Tibial nerve (tissue), 3 donors: ENCODE measurements around a stretch of chr1.

GRCh38 chr1:229597274-229597752 lies 28.6 kb downstream of the TAF5L start:
- PRO-cap = no peak
- RAMPAGE, long total RNA, 3 experiments = no peak in any of the 3 experiments

- PRO-cap = no peak
- RAMPAGE, long total RNA, 3 experiments = no peak in any of the 3 experiments
Observed at GRCh38 chr1:229843858-229844275, 217.8 kb downstream of the URB2 start.

DNA sequence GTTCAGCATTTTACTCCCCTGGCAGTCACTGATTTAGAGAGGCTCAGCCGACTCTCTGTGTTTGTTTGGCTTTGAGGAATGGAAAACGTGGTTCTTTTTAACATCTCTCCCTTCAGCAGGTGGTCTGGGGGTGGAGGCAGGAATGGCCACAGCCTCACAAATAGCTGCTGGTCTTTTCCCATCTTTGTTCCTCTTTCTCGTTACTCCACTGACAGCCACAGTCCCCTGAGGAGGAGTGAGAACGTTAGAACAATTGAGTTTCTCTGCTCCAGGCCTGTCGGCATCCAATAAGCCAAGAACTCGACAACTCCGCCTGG lies 169.6 kb upstream of the GALNT2 start:
- PRO-cap = no peak
- RAMPAGE, long total RNA, 3 experiments = no peak in any of the 3 experiments

- PRO-cap = no peak
- RAMPAGE, long total RNA, 3 experiments = no peak in any of the 3 experiments
Observed at GRCh38 chr1:230073325-230074020, 6.4 kb downstream of the GALNT2 start.

- PRO-cap = no peak
- RAMPAGE, long total RNA, 3 experiments = no peak in any of the 3 experiments
Observed at GRCh38 chr1:230103453-230104101, 36.5 kb downstream of the GALNT2 start.

GRCh38 chr1:230124736-230125612 lies 57.9 kb downstream of the GALNT2 start:
- PRO-cap = no peak
- RAMPAGE, long total RNA, 3 experiments = no peak in any of the 3 experiments

DNA sequence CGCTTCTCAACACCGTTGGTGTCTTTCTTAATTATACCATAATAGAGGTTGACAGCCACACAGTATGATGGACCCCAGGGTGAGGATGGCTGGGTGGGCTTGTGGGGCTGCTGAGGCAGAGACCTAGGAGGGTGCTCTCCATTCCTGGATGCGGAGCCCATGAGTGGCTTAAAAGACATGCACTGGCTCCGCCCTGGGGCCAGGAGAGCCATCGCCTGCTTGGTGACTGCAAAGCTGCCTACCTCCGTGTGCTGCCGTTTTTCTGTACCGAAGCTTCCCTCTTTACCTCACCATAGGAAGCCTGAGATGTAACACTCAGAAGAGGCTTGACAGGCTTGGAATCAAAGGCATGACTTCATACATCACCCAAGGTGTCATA lies 82.9 kb downstream of the GALNT2 start:
- PRO-cap = no peak
- RAMPAGE, long total RNA, 3 experiments = no peak in any of the 3 experiments

DNA sequence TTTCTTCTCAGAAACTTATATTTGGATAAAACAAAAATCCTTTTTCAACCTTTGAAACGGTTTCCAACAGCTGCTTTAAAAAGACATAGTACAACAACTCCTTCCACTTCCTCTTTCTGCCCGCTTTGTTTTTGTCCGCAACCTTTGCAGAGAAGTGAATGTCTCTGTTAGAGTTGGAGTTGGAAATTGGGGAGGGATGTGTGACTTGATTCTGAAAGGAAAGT lies 83.2 kb downstream of the GALNT2 start:
- PRO-cap = no peak
- RAMPAGE, long total RNA, 3 experiments = no peak in any of the 3 experiments

- PRO-cap = no peak
- RAMPAGE, long total RNA, 3 experiments = no peak in any of the 3 experiments
Observed at GRCh38 chr1:230176627-230177470, 109.8 kb downstream of the GALNT2 start.

GRCh38 chr1:230208369-230209398 lies 141.6 kb downstream of the GALNT2 start:
- PRO-cap = no peak
- RAMPAGE, long total RNA, 3 experiments = start-site peak on the plus strand in 1 of 3 experiments, at chr1:230208326-230209459 at its widest, 8 to 10 reads per replicate

GRCh38 chr1:230567854-230568487 lies 74.3 kb upstream of the COG2 start:
- PRO-cap = no peak
- RAMPAGE, long total RNA, 3 experiments = no peak in any of the 3 experiments

DNA sequence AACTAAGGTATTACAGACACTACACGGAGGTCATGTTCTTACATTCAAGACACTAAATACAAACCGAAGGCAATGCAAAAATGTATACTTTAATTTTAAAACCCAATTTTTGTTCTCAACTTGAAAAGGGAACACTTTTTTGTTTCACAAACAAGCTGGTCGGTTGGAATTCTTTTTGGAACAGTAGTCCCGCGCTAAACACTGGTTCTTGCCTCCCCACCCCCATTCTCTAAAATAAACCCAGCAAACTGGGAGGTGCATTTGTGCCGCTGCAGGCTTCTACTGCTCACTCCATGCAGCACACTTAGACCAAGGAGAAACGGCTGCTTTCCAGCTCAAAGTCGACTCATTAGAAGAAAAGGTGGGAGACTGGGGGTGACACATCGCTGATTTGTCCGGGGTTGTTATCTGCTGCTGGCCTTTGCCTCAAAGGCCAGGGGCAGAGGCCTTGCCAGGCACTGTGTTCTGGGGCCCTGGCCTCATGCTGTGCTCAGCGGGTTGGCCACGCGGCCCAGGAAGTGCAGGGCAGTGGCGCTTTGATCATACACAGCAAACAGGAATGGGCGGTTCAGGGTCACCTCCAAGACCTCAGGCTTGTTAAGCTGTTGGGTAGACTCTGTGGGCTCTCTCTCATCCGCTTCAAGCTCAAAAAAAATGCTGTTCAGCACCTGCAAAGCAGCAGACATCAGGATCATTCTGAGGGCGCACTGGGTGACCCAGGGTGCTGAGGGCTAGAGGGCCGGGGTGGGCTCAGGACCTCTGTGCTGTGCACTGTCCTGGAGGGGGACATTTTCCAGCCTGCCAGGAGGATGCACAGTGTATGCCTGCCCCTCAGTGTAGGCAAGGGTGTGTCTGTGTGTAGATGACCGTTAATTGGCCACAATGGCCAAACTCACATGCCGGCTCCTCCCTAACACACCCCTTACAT lies 11.0 kb downstream of the AGT start:
- PRO-cap = no peak
- RAMPAGE, long total RNA, 3 experiments = no peak in any of the 3 experiments

DNA sequence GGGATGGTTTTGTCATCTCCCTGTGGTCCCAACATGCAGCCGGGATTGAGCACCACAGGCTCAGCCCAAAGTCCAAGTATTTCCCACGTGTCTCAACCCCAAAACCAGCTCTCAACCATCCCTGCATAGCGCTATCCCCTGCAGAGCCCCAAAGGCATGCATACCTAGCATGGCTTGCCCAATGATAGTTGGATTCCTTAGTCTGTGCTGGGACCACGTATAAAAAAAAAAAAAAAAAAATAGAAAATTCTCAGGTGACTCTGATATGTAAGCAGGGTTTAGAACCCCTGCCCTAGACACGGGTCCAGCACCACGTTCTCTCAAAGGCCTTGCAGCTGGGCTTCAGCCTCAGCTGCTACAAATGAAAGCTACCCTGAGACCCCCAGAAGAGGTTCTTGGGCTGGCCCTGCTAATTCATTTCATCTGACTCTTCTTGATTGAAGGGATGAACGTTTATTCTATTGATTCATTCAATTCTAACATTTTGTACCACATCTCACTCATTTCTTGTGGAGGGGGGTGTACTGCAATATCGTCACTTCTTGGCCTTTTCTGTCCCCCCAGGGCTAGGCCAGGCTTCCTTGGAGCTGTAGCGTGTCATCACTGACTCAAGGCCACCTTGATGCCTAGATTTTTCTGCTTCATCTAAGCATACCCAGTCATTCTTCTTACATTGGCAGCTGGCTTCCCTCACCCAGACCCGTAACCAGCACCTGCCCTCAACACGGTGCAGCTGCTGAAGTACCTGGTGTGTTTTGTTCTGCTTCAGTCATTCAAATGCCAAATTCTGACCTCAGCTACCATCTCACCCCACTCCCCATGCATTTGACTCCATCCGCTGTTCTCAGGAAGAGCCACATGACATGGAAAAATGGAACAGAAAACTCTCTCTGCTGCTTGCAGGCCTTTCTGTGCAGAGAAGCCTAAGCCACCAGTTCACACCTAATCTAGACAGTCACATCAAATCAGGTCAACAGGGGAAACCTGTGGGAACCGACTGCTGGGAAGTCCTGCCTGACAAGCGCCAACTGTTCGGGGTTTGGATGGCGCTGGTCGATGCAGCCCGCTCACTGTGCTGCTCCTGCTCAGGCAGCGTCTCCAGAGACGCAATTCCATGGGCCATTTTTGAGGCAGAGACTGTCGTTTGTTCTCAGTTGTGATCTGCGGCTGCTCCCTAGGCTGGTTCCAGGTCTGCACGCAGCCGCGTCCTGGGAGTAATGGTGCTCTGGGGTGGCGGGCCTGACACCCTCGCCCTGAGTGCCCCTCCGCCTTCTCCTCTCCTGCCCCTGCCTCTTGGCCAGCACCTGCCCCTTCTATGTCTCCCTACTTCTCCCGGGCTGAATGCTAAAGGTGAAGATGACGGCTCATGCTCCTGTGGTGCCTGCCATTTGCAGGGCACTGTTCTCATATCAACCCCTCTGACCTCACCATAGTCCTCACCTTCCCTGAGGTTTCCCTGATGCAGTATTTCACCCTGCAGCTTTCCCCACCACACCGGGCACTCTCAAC lies 1.8 kb downstream of the AGT start:
- PRO-cap = no peak
- RAMPAGE, long total RNA, 3 experiments = no peak in any of the 3 experiments

DNA sequence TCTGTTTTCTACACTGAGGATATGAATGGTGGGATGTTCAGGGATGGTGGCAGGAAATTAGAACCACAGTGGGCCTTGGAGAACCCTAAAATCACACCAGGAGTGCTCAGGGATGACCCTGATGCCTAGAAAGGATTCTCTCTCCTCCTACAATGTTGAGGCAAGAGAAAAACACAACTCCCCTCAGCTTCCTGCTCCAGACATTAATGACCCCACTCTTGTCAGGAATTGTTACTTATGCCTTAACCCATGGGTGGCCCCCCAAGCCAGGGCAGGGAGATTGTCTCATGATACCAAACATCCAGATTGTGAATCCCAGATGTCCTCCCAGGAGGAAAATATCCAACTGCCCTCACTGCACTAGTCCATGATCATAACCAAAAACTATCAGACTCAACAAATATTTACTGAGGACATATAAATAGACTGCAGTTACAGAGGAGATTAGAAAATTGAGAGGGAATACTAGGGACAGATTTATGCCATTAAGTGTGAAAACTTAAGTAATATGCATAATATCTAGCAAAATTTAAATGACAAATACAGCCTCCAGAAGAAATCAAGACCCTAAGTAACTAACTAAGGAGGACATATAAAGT lies 13.2 kb upstream of the AGT start:
- PRO-cap = no peak
- RAMPAGE, long total RNA, 3 experiments = no peak in any of the 3 experiments

DNA sequence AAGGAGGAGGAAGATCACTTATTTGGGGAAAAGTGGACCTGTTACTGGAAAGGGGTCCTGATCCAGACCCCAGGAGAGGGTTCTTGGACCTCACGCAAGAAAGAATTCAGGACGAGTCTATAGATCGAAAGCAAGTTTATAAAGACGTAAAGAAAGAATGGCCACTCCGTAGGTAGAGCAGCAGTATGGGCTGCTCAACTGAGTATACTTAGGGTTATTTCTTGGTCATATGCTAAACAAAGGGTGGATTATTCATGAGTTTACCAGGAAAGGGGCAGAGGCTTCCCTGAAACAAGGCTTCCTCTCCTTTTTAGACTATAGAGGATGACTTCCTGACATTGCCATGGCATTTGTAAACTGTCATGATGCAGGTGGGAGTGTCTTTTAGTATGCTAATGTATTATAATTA lies 7.4 kb upstream of the CAPN9 start:
- PRO-cap = no peak
- RAMPAGE, long total RNA, 3 experiments = no peak in any of the 3 experiments

DNA sequence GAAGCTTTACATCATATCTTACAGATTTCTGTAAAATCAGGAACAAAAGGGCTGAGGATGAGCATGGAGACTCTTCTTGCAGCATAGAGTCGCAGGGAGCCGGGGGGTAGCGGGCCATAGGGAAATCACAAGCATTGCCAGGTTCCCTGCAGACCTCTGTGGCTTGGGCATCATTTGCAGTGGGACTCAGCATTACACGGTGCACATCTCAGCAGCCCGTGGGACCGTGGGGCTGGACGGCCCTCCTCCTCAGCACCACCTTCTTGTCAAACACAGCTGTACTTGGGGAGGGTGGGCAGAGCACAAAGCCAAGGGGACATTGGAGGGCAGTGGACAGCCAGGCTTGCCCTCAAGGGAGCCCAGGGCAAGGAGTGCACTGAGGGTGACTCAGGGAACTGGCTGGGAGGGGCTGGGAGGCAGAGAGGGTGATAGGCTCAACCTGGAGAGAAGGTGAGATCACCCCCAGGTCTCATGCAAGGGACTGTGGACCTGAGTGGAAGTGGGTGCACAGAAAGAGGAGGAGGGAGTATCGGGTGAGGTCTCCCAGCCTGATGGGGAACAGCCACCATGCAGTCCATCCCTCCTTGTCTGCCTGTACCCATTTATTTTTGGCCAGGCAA lies 3.4 kb downstream of the CAPN9 start:
- PRO-cap = no peak
- RAMPAGE, long total RNA, 3 experiments = no peak in any of the 3 experiments

GRCh38 chr1:230785905-230786462 lies 38.8 kb downstream of the CAPN9 start:
- PRO-cap = no peak
- RAMPAGE, long total RNA, 3 experiments = no peak in any of the 3 experiments

DNA sequence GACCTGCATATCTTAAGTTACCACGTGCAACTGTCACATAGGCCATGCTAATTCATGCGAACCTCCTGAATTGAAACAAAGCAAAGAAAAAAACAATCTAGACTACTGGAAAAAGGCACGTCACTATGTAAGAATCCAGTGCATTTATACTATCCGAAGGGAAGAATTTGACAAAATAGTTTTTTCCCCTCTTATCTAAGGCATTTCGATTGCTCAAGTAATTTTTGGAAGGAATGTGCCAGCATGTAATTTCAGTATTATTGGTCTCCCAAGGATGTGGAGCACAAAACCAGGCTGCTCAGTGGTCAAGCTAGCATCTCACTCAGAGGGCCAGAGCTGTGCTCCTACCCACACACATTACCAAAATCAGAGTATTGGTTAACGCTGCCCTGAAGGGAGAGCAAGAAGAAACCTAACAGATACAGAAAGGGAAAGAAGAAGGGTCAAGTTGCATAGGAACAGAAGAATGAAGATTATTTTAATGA lies 31.6 kb upstream of the C1orf198 start:
- PRO-cap = no peak
- RAMPAGE, long total RNA, 3 experiments = no peak in any of the 3 experiments

DNA sequence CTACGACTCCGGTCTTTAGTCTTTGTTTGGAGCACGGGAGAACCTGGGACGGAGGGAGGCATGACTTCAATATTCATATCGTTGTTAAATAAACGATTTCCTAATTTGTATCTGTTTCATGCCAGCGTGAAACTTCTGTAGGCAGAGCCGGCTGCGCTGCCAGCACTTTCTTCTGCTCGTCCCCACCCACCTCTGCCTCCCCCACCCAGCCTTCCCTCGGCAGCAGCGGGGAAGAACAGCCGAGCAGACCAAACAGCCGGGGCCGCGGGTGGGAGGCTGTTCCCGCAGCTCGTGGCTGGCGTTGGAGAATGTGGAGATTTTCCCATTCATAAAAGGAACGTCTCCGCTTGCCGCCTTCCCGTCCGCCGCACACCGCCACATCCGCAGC lies 790 bp upstream of the TRIM67 start:
- PRO-cap = no peak
- RAMPAGE, long total RNA, 3 experiments = no peak in any of the 3 experiments

DNA sequence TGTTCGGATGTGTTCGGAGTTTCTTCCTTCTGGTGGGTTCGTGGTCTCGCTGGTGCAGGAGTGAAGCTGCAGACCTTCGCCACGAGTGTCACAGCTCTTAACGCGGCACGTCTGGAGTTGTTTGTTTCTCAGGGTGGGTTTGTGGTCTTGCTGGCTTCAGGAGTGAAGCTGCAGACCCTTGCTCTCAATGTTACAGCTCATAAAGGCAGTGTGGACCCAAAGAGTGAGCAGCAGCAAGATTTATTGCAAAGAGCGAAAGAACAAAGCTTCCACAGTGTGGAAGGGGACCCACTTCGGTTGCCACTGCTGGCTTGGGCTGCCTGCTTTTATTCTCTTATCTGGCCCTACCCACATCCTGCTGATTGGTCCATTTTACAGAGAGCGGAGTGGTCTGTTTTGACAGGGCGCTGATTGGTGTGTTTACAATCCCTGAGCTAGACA lies 47.8 kb downstream of the GNPAT start:
- PRO-cap = no peak
- RAMPAGE, long total RNA, 3 experiments = no peak in any of the 3 experiments